ENCODE measurements around a stretch of chr16.

DNA sequence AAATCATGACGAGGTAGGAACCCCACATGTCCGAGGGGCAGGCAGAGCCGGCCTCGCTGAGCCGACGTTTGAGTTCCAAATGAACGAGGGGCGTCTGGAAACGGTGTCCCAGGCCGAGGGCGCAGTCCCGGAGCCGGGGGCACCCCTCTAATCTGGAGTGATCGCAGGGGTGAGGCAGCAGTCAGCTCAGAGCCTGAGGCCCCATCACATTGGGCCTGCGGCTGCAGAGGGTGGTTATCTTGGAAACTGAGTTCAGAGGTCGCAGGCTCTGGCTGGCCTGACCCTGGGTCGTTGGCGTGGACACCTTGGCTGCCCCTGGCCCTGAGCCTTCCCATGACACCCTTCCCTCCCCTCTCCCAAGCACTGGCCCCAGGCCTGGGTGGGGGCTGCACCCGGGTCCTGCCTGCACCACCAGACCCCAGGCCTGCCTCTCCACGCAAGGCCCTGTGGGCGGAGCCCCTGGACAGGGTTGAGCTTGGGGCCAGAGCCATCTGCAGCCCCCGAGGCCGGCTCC, 45.5 kb downstream of the ZFPM1 start:
- PRO-cap = no peak

DNA sequence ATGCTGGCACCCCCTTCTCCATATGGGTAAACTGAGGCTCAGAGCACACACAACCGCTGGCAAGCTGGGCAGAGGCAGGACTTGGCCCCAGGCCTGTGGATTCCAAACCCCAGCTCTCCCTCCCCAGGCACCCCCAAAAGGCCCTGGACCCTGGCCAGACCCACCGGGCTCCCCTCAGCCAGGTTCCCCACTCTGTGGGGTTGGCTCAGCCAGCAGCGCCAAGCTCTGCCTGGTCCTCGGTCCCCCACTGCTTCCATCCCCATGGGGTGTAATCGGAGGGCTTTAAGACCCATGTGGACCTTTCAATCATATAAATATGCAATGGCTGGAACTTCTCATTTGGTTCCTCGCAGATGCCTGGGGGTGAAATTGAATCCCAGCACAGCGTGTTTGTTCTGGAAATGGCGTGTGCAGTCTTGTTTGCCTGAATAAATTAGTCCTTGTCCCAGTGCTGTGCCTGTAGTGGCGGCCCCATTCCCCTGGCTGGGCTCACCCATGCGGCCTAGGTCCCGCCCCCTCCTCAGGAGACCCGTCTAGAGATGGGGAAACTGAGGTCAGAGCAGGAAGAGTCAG, 57.2 kb downstream of the ZFPM1 start:
- PRO-cap = no peak

DNA sequence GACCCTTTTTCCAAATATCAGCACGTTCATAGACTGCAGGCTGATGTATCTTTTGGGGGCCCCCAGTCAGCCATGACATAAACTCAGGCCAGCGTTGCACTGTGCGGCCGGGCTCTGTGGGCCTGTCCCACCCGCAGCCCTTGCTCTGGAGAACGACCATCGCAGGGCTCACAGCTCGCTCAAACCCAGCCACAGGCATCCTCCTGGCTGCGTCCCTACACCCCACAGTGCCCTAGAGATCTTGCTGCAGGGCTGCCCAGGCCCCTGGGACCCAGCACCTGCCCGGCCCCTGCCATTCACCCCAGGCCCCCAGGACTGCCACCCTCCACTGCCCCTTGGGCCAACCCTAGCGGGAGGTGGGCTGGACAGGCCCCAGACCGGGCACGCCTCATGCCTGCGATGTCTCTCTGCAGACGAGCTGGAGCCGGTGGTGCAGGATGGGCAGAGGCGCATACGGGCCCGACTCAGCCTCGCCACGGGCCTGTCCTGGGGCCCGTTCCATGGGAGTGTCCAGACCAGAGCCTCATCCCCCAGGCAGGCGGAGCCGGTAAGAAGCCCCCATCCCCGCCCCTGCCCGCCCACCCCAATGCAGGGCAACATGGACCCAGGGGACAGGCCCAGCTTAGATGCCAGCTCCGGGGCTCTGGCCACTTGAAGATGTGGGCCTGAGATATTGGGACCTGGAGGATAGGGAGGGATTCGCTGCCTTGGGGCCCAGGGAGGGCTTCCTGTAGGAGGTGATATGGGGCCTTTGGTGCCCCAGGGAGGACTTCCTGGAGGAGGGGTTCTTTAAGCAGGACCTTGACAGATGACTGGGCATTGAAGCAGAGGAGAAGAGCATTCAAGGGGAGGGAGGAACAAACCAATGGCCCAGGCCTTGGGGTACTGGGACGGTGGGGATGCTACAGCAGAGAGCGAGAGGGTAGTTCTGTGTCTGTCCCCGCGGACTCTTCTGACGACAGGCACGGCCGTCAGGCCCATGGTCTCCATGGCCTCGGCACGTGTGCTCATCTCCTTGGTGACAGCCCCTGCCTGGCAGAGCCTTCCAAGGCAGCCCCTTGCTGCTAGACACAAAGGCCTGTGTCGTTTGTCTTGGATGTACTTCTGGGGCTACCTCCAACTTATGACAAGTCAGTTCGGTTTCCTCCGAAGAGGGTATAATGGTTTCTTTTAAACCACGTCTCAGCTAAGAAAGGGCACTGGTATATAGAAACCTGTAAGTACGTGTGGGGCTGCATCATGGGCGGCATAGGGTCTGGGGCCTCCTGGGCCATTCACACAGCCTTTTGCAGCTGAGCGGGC, 55.8 kb upstream of the ZC3H18 start:
- PRO-cap = unidirectional peak, plus-strand start at position 412 of the sequence

DNA sequence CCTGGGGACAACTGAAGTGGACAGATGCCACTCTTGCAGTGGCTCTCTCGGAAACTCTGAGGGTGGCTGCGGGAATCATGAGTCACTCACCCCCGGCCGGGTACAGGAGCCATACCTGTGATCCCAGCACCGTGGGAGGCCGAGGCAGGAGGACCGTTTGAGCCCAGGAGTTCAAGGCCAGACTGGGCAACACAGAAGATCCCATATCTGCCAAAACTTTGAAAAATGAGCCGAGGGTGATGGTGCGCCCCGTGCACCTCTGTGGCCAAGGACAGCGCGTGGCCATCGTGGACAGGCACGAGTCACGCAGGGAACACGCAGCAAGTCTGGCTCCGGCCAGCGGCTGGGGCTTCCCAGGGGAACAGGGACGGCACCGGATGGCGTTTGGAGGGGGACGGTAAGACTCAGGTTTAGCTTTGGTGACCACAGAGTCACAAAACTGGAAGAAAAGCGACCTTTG, 41.3 kb upstream of the ZC3H18 start:
- PRO-cap = no peak

GRCh38 chr16:88616053-88616961, 22.1 kb upstream of the IL17C start:
- PRO-cap = no peak

- PRO-cap = bidirectional peak, plus-strand start at chr16:88620293, minus-strand start at chr16:88620106
Observed at GRCh38 chr16:88619689-88620577, 18.4 kb upstream of the IL17C start.

DNA sequence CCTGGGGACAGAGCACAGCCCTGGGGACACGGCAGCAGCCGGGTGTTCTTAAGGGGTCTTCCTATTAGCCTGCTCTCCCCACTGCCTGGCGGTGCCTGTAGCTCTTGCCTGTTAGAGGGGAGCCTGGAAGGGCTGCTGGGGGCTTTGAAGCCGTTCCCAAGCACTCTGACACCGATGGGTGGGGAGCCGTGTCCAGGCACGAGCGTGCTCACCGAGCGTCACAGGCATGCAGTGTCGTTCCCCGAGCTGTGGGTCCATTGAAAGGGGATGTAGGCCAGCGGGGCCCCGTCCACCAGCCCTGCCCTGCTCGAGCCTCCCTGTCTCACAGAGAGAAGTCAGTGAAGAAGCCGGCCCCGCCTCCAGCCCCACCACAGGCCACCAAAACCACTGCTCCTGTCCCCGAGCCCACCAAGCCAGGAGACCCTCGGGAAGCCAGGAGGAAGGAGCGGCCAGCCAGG, 14.1 kb upstream of the IL17C start:
- PRO-cap = no peak

DNA sequence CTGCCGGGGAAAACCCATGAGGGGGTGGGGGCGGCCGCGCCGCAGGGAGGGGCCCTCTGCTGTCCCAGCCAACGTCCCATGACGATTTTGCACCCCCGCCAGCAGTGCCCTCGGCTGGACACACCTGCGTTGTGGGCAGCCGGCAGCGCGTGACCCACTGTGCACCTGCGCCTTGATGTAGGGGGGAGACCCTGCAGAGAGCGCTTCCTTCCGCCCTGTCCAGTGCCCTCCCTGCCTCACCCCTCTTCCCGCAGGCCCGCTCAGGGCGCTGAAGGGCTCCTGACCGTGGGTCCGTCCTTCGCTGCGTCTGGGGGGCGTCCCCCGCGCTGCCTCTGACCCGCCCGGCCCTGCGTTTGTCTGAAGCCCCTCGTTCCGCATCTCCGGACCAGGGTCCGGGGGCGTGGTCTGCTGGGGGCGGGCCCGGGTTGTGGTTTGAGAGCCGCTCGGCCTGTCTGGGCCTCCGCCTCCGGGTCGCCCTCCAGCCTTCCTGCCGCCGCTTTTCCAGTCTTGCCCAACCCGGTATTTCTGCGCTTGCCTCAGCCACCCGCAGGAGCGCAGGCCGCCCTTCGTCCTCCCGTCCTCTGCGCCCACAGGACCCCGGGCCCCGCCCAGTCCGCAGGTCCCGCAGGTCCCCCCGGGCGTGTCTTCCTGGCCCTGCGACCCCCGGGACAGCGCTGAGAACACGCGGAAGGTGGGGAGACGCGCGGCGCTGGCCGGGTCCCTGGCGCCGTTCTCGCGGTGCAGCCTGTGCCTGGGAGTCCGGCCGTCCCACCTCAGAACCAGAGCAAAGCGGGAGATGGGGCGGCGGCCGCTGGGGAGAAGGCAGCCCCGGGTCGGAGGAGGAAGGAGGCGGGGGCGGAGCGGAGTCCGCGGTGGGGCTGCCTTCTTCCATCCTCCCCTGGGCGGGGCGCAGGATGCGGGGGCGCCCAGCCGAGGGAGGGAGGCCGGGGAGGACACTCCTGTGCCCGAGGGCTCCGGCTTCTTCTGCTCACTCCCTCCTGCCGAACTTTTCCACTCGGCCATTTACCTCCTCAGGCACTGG, 4.0 kb upstream of the IL17C start:
- PRO-cap = bidirectional peak, plus-strand start at position 222 of the sequence, minus-strand start outside the sequence; bidirectional peak, plus-strand start at position 929 of the sequence, minus-strand start at position 842 of the sequence

DNA sequence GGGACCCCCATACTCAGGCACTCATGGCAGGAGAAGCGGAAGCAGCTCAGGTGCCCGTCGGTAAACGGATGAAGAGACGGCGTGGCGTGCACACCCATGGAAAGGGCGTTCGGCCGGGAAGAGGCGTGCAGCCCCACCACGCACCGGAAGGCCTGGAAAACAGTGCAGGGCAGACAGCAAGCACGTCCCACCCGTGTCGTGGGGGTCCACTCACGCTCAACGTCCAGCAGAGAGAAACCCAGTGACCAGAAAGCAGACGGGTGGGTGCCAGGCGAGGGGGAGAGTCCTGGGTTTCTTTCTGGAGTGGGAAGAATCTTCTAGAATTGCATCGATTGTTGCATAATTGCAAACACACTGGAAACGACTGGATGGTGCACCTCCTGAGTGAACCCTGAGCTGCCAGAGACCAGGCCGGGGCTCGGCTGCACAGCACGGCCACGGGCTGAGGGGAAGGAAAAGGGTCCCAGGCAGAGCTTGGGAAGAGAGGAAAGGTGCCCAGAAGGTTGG, 3.2 kb downstream of the RNF166 start:
- PRO-cap = no peak

DNA sequence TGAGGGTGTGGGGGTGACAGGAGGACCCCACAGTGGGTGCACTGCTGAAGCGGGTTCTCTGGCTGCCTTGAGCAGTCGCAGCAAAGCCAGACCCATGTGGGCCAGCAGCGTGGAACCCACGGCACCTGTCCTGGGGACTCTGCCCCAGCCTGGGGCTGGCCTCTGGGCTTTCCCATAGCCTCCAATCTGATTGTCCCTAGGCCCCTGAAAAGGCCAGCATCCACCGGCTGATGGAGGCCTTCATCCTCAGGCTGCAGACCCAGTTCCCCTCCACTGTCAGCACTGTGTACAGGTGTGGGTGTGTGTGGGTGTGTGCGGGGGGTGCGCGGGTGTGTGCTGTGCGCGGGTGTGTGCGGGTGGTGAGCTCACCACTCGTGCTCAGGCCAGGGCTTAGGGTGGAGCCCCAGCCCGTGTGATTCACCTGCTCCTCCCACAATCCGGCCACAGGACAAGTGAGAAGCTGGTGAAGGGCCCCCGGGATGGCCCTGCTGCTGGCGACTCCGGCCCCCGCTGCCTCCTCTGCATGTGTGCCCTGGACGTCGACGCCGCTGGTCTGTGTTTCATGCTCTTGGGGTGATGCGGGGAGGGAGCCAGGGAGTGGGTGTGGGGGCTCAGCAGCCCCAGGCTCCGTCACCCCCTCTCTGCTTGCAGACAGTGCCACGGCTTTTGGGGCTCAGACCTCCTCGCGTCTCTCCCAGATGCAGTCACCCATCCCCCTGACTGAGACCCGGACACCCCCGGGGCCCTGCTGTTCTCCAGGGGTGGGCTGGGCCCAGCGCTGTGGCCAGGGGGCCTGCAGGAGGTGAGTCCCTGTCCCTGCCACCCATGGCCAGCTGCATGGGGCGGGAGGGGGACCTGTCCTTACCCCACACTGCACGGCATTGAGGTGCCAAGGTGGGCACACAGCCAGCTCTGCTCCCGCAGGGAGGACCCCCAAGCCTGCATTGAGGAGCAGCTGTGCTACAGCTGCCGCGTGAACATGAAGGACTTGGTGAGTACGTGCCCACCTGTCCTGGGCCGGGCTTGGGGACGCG, 8.0 kb downstream of the CTU2 start:
- PRO-cap = no peak

GRCh38 chr16:88721080-88722367, 15.2 kb downstream of the CTU2 start:
- PRO-cap = no peak

GRCh38 chr16:88731608-88732398, 25.5 kb downstream of the CTU2 start:
- PRO-cap = unidirectional peak, minus-strand start at chr16:88731957

DNA sequence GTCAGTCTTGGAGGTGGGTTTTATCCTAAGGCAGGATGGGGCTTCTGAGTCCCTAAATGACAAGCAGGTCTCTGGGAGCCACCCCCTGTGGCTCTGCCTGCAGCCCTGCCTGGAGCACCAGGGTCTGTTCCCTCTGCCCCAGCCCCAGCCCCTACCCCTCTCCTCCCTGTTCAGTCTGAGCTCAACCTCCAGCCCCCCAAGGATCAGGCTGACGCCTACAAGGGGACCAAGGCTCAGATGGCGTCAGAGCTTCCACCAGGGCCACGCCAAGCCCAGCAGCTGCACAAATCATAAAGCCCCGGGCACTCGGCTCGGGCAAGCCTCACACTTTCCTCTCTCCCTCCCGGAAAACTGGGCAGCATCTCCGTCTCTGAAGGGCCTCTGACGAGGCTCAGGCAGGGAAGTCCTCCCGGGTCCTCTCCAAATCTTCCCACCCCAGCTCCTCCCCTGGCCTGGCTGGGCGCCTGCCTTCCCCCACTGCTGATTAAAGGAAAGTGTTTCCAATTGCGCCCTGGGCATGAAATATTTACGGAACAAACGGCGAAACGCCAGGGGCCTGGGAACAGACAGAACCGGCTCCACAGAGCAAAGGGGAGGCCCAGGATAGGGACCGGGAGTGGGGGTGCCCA, 38.6 kb downstream of the PIEZO1 start:
- PRO-cap = no peak

GRCh38 chr16:88790300-88790940, 5.4 kb upstream of the PIEZO1 start:
- PRO-cap = no peak

DNA sequence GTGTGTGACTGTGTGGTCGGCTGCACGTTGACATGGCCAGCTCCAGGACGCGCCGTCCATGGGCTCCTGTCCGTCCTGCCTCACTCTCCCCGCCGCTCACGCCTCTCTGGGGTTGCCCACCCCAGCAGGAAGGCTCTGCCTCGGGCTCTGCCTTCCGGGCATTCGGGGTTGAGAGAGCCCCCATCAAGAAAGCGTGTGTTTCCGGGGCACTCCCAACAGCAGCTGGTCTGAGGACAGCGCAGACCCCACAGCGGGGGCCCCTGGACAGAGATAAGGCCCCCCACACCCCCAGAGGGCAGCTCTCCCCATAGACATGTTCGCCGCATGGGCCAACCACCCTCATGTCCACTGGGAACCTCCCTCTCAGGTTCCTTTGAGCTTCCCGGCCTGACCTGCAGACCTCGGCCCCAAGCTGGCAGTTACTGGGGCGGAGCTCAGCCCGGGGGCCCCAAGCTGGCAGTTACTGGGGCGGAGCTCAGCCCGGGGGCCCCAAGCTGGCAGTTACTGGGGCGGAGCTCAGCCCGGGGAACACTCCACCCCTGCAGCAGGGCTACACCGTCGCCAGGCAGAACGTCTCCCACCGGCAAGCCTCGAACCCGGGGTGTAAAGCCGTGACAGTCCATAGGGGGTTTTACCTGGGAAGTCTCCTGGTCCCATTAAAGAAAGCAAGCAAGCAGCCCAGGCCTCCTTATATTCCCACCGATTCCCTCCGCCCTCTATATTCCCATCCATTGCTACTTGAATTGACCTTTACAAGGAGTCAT, 8.5 kb upstream of the PIEZO1 start:
- PRO-cap = no peak

- PRO-cap = no peak
Observed at GRCh38 chr16:88810018-88810594, 1.6 kb downstream of the APRT start.

- PRO-cap = no peak
Observed at GRCh38 chr16:88887018-88888223, 21.0 kb upstream of the PABPN1L start.

DNA sequence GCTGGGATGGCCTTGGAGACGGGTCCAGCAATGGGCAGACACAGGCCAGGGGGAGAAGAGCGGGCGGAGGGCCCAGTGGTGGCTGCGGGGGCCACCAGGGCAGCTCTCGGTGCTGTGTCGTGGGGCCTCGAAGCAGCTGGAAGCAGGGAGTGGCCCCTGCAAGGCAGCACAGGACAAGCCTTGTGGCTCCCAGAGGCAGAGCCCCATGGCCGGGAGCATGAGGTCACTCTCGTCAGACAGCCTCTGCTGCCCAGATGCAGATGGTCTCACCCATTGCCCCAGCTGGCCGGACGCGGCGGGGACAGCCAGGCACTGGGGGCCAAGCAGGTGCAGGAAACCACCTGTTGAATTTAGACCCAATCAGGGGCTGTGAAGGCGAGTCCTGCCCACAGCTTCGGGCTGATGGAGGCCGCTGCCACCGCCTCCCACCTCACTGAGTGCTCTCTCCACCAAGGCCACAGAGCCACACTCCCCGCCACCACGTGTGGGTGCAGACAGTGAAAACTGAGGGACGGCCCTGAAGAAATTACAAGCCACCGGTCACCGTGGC, 52.5 kb downstream of the CBFA2T3 start:
- PRO-cap = no peak

GRCh38 chr16:88936482-88937429, 40.3 kb downstream of the CBFA2T3 start:
- PRO-cap = no peak

- PRO-cap = no peak
Observed at GRCh38 chr16:88941713-88942410, 35.1 kb downstream of the CBFA2T3 start.

Data from vermiform appendix (tissue), 1 donor.